Heart right ventricle (tissue), 2 donors: ENCODE measurements around a stretch of chr7.

GRCh38 chr7:28082942-28083381 lies 97.6 kb downstream of the JAZF1 start:
- PRO-cap, 2 experiments = no peak in any of the 2 experiments

- PRO-cap, 2 experiments = no peak in any of the 2 experiments
Observed at GRCh38 chr7:28112956-28113705, 67.5 kb downstream of the JAZF1 start.

- PRO-cap, 2 experiments = no peak in any of the 2 experiments
Observed at GRCh38 chr7:28237144-28237728, 56.6 kb upstream of the JAZF1 start.

- PRO-cap, 2 experiments = no peak in any of the 2 experiments
Observed at GRCh38 chr7:28311677-28312067, 100.6 kb upstream of the CREB5 start.

DNA sequence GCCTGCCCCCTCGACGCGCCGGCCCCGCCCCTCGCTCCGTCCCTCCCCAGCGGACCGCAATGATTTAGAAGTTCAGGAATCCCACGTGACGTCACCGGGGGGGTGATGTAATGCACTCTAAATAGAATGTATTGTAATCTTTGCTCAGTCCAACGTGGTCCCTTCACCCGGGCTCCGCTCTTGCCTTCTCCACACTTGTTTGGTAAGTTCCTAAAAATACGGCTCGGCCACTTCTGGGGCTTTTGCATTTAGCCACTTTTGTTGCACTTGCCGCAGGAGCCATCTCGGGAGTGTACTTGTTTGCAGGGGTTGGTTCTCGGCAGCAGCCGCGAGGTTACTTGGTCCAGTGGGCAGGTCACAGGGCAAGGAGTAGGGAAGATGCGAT lies 3.1 kb upstream of the CREB5 start:
- PRO-cap, 2 experiments = peak in 2 of 2 experiments; most common plus-strand start position 147 of the sequence (in 2)

DNA sequence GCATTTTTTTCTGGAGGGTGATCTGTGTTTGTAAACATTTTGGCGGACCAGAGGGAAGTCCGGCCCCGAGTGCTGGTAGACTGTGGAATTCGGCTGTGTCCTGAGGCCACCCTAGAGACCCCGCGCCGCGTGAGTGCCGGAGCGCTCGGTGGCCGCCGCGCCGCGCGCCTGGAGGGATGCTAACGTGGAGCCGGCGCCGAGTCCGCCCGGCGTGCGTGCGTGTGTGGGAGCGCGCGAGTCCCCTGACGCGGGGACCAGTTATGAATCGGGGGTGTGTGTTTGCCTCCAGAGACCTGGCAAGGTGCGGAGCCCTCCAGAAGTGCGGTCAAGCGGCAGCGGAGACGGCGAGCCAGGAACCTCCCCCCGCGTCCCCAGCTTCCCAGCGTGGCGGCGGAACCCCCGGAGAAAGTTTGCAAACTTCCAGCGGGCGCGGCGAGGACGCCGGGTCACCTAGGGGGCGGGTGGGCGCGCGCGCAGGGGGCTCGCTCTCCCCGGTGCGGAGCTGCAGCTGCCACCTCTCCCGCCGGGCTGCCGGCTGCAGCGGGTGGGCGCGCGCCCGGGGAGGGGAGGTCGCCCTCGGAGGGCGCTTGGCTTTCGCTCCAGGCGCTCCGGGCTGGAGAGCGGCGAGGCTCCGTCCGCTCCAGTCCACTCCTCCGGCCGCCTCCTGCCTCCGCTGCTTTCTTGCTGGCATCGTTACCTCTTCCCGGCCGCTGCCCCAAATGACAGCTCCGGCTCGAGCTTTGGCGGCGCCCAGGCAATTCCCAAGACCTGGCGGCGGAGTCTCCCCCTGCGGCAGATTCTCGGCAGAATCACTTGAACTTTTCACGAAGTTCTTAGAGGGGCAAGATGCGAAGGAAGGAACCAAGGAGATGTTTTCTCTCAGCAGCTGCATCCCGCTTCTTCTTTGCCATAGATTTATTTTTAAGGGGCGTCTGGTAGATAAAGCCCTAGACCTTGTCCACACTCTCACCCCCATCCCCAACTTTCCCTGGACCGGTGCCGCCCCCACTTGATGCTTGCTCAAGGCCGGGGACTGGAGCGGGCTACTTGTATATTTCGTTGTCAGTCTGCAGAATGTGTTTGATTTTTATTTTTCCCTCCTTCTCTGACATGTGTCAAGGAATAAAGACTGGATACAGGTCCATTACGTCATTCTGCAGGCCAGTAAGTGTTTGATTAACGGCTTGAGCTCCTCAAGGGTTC lies 2.3 kb upstream of the CREB5 start:
- PRO-cap, 2 experiments = peak in 1 of 2 experiments; most common minus-strand start position 537 of the sequence (in 1)

- PRO-cap, 2 experiments = no peak in any of the 2 experiments
Observed at GRCh38 chr7:28853758-28854683, 104.1 kb downstream of the TRIL start.

GRCh38 chr7:29111754-29112301 lies 34.5 kb downstream of the CPVL start:
- PRO-cap, 2 experiments = no peak in any of the 2 experiments

DNA sequence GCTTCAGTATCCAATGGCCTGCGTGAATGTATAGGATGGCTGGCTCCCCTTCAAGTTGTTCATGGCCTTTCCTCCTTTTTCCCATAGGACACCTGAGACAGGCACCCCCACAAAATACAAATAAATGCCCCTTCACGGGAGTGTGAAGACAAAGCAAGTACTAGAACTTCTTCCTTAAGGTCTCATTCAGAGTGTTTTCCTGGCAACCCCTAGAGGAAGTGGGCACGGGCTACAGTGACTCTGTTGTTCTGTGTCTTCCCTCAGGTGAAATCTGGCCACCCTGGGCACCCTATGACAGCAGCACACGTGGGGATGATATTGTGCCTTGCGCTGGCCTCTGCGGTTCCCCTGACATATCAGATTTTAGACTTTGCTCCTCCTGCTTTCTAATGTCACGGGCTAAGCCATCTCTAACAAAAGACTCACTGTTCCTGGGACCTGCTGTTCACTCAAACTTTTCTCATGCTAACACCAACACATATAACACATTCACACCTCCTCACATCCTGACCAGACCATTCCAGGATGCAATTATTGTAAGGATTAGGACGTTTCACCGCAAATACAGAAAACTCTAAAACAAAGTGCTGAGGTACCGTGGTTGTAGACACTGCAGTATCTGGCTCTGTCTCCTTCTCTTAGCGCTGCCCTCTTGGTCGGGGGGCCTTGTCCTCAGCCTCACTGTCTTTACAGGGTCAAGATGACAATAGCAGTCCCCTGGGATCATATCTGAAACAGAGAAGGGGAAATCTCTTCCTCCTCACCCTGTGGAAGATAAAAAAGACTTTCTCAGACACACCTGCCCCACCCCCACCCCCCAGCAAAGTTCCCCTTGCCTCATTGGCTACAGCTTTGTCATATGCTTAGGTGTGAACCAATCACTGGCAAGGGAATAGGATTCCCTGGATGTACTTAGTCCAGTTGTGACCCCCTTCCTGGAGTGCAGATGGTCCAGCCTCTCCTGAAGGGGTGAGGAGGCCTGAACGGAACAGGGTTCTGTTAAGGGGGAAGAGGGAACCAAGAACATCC lies 14.0 kb downstream of the CHN2 start:
- PRO-cap, 2 experiments = no peak in any of the 2 experiments

- PRO-cap, 2 experiments = no peak in any of the 2 experiments
Observed at GRCh38 chr7:29375866-29376804, 181.6 kb downstream of the CHN2 start.

GRCh38 chr7:29413427-29414077 lies 150.1 kb upstream of the PRR15 start:
- PRO-cap, 2 experiments = no peak in any of the 2 experiments

- PRO-cap, 2 experiments = no peak in any of the 2 experiments
Observed at GRCh38 chr7:29463579-29464344, 99.9 kb upstream of the PRR15 start.

GRCh38 chr7:29484169-29484759 lies 79.4 kb upstream of the PRR15 start:
- PRO-cap, 2 experiments = no peak in any of the 2 experiments

- PRO-cap, 2 experiments = no peak in any of the 2 experiments
Observed at GRCh38 chr7:30098280-30098735, 36.5 kb upstream of the MTURN start.

DNA sequence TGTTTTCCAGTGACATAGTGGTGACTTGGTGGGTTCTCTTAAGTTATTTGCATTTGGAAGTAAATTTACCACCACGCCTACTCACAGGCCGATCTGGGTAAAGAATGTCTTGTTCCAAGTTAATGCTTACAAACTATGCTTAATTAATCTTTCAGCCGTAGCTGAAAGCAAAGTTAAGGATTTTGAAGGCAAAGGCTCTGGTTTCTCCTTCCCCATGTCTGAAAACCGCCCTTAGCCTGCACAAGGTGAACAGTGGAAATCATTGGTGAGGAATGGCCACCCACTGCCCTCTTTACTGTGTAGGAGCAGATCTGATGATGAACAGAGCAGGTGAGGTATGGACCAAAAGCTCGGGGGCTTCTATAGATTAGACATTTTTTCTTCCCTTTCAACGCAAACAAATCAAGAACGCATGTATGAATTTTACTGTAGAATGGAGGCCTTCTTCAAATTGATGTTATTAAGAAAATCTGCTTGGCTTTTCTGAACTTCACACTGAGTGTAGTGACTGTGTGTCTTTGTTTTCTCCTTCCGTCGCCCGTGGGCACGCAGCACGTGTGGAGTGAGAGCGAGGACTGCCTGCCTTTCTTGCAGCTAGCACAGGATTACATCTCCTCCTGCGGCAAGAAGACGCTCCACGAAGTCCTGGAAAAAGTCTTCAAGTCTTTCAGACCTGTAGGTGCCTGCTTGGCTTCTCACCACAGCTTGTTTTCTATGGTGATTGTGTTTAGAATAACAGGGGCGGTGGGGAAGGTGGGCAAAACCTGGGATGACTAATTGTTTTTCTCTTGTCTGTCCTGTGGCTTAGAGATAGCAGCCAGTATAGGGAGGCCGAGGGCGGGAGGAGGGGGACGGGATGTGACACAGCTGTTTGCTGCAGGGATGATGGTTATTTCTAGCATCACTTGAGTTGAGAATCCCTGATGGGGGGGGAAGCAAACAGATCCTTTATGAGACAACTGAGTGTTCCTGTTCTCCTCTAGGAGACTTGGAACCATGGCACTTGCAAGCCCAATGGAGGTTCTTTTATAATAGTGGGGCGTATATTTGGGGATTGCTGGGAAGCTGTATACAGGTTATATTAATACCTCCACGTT lies 11.2 kb downstream of the MTURN start:
- PRO-cap, 2 experiments = no peak in any of the 2 experiments

DNA sequence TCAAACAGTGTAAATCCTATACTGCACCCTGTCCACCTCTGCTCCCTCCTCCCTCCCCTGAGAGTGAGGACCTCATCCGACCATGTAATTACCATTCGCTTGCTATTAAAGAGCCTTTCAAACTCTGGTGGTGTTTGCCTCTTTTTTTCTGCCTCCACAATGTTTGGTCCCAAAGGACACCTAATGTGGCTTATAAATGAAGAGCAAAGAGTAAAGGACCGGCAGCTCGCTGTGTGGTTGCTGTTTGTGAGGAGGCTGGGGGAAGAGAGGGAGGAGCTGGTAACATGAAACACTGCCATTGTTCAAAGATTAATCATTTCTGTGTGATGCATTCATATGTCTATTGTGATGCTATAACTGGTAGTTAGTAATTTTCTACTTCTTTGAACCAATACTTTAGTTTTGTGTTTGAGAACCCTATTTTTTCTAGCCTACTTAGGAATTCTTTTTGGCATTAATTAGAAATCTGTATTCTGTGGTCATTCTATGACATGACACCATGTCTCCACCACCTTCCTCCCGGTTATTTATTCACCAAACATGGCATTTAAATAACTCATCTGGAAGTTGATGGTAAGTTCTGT lies 27.9 kb downstream of the MTURN start:
- PRO-cap, 2 experiments = no peak in any of the 2 experiments

GRCh38 chr7:30168891-30169688 lies 34.3 kb downstream of the MTURN start:
- PRO-cap, 2 experiments = peak in 1 of 2 experiments; most common minus-strand start chr7:30169073 (in 1)

- PRO-cap, 2 experiments = no peak in any of the 2 experiments
Observed at GRCh38 chr7:30182151-30182550, 47.4 kb downstream of the MTURN start.

- PRO-cap, 2 experiments = no peak in any of the 2 experiments
Observed at GRCh38 chr7:30238955-30239668, 45.3 kb upstream of the ZNRF2 start.

GRCh38 chr7:30250426-30250783 lies 34.0 kb upstream of the ZNRF2 start:
- PRO-cap, 2 experiments = no peak in any of the 2 experiments